REH cell (cell line): ENCODE measurements around the gene HOXB8.

DNA sequence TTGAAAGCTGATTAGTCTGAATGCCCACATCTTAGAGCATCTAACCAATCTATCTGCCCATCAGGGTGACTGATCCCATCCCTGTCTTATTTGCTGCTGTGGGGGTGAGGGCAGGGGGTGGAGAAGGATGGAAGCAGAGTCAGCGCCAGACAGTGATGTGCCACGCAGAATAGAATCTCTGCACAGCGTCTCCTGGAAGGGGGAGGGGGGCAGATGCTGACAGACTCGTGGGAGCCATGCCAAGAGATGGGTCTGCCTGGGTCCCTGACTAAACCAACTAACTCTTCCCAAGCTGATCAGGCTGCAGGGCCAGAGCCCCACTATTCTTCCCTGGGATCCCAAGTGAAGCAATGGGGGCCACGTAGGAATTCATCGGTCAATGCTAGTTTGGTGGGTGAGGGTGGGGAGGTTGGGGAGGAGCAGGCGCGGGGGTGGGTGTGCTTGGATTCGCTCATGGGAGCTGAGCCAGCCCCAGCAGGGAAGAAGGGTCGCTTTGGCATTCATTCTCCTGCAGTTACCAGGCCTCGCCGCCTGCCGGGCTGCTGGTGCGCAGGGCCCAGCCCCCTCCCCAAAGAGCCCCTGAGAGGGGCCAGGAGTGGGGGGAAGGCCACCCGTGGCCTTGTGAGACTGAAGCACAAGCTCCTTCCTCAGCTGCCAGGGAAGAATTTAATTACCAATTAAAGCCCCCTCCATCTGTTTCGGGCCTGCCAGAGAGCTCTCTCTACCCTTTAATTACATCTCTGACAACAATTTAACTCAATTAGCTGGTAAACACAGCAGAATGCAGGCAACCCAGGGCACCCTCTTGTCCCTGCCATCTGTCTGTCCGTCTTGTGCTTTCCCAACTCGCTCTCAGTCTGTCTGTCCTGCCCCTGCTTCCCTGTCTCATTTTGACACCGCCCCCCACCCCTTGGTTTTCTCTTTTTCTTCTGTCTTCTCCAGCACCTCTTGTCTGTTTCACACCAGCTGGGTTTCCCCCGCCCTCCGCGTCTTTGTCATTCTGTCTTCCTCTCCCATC, 32.4 kb downstream of the CDK5RAP3 start:
- PRO-cap, result no peak

- PRO-cap, result unidirectional peak, plus-strand start at chr17:48100858
Measured at GRCh38 chr17:48100530-48100922, 752 bp downstream of the CBX1 start.

- PRO-cap, result no peak
Measured at GRCh38 chr17:48214017-48214328, 106.4 kb downstream of the SNX11 start.

GRCh38 chr17:48429065-48429546, 908 bp downstream of the SKAP1 start:
- PRO-cap, result no peak

GRCh38 chr17:48539166-48539681, 5.7 kb downstream of the HOXB2 start:
- PRO-cap, result no peak

DNA sequence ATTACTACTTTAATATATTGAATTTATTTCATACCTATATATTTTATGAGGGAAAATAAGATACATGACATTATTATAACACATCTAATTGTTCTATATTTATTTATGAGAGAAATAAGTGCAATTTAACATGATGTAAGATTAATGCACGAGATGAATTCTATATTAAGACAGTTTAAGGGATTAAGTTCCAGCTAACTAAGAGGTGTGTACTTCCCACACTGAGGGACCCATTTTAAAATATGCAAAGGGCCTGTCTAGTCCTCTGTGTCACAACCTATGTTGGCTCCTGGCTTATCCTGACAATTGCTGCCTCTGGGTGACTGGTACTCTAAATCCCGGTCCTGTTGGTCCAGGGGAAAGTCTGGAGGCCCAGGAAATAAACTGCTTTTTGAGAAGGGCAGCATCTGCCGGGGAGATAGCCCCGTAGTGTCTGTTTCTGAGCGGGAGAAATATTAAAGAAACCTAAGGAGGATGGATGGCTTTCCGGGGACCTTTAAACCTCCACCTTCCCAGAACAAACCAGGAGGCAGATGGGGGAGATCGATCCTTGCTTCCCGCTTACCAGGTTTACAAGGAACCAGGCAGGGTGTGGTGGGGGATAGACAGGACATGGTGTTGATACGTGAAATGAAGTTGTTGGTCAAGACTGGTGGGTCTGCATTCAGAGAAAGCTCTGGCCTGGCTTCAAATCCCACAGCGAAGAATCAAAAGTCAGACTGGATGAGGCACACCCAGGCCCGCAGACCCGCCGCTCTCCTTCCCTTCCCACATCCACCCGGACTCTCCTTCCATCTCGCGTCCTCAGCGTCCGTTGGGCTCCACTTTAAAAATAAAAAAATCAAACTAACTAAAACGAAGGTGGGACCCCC, 3.9 kb downstream of the HOXB2 start:
- PRO-cap, result no peak

DNA sequence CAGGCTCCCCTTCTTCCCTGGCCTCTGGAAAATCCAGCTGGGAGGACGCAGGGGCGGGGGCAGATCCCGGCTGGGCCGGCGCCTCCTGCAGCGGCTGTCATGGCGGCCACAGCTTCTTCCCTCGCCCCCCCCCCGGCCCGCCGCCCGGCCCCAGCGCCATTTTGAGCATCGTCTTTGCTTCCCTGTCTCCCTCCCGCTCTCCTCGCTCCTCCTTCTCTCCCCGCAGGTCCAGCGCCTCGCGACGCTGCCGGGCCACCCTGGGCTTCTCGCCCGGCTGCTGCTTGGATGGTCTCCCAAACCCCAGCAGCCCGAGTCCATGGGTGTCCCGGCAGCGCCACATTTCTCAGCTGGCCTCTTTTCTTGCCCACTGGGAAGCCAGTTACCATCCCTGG, 3.2 kb downstream of the HOXB2 start:
- PRO-cap, result no peak

GRCh38 chr17:48558456-48558899, 13.6 kb upstream of the HOXB2 start:
- PRO-cap, result no peak

GRCh38 chr17:48570561-48571632, 7.3 kb downstream of the HOXB4 start:
- PRO-cap, result no peak

GRCh38 chr17:48579170-48579530, 1.0 kb upstream of the HOXB4 start:
- PRO-cap, result no peak

GRCh38 chr17:48591768-48592972, 1.4 kb downstream of the HOXB5 start:
- PRO-cap, result no peak

DNA sequence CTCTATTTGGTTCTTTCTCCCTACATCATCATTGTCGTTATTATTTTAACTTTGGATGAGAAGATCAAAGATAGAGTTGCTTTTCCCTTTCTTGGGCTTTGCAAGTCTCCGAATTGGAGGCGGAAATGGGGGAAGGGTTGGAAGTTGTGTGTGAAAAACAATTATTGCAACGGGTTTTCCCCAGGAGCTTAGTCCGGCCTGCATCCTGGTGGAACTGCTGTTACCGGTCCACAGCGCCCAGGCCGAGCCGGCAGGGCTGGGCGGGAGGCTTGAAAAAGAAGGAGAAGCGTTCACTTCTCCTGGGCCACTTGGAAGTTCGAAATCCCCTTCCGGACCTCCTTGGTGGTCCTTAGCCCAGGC, 639 bp upstream of the HOXB5 start:
- PRO-cap, result no peak

DNA sequence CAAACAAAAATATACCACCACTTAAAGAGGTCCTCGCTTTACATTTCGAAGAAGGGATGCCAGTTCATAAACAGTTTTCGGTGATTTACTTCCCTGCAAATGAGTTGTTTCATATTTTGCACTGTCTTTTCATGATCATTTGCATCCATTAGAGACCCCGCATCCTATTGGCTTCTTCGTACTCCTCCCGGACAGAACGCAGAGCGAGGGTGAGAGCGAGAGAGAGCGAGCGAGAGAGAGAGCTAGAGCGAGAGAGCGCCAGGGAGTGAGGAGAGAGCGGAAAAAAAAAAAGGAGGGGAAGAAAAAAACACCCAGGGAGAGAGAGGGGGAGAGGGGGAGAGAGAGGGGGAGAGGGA, at the start of gene HOXB8:
Gene HOXB8, minus strand, starts transcription at position 279 of the 356 bp plus-strand sequence.
- PRO-cap, result no peak

GRCh38 chr17:48627570-48628189, 1.5 kb upstream of the HOXB9 start:
- PRO-cap, result no peak

GRCh38 chr17:48644806-48645530, 18.8 kb upstream of the HOXB9 start:
- PRO-cap, result no peak

DNA sequence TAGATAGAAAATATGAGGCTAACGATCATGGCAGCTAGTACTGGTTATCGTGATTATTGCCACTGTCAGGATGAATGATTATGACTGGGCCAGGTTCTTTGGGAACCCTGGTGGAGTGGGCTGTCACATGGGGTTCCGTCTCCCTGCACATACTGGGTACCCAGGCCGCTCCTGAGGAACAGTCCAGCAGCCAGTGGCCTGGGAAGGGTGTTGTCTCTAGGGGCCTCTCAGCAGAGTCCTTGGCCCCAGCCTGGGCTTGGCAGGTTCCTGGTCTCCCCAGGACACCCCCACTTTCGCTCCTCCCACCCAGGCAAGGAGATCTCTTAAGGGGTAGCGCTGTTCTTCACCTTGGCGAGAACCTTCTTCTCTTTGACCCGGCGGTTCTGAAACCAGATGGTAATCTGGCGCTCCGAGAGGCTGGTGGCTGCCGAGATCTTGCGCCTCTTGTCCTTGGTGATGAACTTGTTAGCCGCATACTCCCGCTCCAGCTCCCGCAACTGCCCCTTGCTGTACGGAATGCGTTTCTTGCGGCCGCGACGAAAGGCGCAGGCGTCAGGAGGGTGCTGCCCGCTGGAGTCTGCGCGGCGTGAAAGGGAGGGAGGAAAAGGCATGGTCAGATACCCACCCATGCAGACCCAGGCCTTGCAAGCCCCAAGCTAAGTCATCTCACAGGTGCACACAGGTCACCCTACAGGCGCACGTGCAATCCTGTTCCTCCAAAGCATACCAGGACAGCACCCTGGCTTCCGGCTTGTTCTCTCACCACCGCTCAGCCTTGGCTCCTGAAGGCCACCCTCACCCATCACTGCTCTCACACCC, 1.9 kb downstream of the HOXB13 start:
- PRO-cap, result no peak

DNA sequence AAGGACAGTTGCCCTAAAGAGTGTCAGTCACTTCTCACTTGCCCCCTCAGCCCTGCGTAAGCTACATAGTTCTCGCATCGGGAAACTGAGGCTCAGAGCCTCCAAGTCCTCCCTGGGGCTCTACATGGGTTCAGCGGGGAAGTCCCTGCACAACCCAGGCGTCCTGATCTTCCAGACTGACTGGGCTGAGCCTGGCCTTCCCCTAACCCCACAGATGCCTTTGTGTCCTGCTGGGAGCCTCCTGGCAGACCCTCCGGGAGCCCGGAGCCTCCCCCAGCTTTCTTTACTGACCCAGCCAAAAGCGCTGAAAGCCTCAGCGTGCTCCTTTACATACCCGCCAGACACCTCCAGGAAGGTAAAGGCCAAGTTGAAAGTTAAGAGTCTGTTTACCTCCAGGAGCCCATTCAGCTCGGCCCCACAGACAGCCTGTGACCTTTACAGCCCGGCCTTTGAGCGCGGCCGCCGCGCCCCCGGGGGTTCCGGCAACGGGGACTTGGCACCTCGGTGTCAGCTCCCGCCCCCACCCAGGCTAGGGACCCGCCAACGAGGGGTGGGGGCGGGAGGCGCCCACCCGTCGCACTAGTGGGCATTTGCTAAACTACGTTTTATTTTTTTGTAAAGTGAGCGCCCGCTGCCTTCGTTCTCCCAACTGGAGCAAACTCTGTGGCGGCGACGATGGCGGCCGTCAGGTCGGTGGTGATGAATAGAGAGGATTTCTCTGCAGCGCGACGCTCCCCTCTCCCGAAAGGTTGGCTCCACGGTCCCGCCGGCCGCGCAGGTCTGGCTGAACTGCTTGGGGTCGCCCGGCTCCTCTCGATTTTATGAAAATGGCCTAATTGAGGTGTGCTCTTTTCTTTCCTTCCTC, 4.5 kb upstream of the HOXB13 start:
- PRO-cap, result no peak

DNA sequence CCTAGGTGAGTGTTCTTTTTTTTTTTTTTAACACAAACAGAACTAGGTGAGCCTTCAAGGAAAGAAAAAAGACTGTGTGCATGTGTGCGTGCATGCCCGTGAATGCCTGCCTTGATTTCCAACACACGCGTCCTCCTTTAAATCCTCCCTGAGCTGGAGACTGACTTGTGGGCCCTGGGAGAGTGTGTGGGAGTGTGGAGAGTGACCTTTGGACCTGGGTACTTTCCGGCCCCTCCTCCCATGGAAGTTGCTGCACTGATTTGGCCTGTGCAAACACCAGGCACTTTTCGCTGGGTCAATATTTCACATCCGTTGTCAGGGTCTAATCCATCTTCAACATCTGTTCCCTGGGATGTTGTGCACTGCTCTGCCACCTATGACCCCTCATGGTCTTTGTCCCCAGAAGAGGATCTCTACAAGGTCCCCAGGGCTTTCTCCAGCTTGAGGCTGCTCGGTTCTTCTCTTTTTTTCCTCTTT, 21.0 kb upstream of the ATP5MC1 start:
- PRO-cap, result no peak

DNA sequence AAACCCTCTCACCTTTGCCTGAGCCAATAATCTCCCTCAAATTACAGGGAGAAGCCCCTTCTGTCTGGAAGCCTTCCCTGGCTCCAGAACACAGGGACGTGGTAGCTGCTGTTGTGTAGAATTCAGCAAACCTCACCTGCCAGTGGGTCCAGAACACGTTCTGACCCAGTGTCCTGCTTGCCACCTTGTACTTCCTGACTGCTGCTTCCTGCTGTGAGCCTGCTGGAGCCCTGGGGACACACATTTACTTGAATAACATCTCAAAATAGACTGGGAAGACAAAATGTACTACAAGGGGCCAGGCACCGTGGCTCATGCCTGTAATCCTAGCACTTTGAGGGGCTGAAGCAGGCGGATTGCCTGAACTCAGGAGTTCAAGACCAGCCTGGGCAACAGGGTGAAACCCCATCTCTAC, 20.5 kb upstream of the ATP5MC1 start:
- PRO-cap, result no peak

- PRO-cap, result no peak
Measured at GRCh38 chr17:48912700-48913335, 4.6 kb downstream of the UBE2Z start.